Vagina (tissue), 1 donor: ENCODE measurements around the genes DLST and TMED10.

DNA sequence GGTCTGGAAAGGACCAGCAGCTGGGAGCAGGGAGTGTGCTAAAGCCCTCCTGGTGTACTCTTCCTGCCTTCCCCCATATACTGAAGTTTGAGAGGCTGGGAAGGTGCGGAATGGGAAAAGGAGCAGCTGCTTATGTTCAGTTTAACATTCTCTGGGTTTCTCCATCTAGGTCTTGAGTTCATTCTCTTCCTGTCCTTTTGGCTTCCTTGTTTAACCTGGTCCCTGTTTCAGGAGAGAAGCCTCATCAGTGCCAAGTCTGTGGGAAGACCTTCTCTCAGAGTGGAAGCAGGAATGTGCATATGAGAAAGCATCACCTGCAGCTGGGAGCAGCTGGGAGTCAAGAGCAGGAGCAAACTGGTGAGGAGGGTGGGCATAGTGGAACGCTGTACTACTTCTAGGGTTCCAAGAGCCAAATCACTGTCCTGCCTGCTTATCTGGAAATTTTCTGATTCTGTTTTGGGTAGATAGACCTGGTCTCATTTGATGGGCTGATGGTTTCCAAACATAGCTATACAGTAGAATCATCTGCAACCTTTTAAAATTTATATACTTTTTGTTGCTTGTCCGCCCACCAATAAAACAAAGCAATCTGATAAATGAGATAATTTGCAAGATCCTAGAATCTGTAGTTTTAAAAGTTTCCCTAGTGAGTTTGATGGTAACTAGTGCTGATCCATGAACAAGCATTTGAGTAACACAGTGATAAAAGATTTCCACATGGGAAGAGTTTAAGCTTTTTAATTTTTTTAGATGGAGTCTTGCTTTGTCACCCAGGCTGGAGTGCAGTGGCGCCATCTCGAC lies 28.9 kb downstream of the FAM161B start:
- PRO-cap, result no peak
- RAMPAGE, long total RNA, result no peak

DNA sequence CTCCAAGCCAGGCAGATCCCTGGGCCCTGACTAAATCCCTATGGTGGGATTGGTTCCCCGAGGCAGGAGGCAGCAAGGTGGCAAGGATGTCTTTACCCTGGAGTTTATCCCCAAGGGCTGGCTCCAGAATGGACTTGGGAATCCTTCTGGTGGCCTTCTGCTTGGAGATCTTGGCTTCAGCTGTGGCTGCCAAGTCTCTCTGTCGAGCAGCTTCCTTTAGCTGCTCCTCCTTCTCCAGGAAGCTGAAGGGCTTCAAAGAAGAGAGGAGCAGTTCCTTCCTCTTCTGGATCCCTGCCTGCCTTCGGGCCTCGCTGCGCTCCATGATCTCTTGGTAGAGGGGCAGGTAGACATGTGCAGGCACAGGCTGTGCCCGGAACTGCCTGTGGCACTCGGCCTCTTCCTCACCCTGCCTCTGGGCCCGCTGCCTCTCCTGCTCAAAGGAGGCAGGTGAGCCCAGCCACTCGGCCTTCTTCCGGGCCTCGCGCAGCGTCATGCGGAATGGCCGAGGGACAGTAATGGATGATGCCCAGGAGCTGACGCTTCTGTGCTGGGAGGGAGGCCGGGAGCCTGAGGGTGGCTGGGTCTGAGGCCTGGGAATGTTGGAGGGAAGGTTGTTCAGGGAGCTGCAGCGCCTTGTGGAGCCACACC lies 5.5 kb downstream of the FAM161B start:
- PRO-cap, result no peak
- RAMPAGE, long total RNA, result no peak

DNA sequence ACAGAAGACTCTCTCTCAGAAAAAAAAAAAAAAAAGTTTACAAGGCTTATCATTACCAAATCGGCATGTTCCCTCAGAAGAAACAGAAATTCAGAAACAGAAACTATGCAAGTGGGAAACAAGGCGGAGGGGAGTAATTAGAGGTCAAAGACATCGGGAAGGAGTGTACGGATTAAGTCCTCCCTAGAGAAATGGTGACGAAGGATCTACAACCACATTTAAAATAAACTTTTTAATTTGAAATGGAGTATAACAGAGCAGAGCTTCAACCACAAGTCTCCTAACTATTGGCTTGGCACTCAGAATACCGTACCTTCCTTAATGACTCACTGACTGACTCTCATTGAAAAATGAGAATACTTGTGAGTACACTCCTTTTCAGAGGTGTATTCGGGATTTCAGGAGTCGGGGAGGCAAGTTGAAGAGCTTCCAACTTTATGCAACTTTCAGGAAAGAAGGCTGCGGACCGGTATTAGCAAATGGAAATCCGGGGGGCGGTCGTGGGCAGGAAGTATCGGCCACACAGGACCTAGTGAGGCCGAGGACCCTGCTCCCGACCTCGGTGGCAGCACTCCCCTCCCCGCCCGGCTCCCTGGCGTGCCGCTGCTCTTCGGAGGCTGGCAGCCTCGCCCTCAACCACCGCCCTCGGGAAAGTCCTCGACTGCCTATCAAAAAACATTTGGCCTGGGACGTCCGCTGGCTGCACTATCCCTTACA lies 769 bp downstream of the ENTPD5 start:
- PRO-cap, result unidirectional peak, plus-strand start at position 235 of the sequence; unidirectional peak, plus-strand start at position 343 of the sequence; unidirectional peak, plus-strand start at position 478 of the sequence; unidirectional peak, plus-strand start at position 532 of the sequence
- RAMPAGE, long total RNA, result no peak

GRCh38 chr14:74398694-74398900 lies 27.4 kb downstream of the SYNDIG1L start:
- PRO-cap, result unidirectional peak, minus-strand start at chr14:74398786
- RAMPAGE, long total RNA, result no peak

DNA sequence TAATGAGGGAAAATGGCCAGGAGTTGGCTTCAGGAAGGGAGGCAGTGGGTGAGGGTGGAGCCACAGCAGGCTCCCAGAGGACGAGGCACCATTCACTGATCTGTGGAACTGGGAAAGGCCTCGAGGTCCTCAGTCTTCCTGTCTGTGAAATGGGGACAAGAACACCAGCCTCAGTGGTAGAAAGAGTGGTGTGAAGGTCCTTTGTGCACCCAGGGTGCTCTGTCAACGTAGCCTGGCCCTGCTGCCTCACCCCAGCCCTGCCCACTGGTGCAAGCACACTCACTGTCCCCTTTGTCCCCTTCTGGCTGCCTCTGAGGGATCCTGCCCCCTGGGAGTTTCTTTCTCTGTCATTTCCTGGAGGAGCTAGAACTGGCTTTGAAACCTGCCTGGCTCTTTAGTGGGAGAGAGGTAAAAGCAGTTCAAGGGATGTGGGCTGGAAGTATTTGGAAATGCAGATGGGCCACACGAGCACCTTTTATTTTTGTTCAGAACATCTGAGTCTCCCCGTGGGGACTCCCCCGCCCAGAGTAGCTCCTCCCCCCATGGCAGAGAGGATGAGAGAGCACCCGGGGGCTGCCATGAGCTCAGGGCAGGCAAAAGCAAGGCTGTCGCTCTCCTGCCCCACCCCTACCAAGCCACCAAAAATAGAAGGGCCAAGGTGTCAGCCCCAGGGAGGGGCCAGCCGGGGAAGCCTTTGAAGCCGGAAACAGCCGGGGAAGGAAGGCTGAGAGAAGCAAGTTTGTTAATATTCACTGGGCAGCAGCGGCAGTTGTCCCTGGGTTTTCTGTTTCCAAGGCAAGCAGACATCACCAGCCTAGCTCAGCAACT lies 24.8 kb downstream of the SYNDIG1L start:
- PRO-cap, result no peak
- RAMPAGE, long total RNA, result no peak

DNA sequence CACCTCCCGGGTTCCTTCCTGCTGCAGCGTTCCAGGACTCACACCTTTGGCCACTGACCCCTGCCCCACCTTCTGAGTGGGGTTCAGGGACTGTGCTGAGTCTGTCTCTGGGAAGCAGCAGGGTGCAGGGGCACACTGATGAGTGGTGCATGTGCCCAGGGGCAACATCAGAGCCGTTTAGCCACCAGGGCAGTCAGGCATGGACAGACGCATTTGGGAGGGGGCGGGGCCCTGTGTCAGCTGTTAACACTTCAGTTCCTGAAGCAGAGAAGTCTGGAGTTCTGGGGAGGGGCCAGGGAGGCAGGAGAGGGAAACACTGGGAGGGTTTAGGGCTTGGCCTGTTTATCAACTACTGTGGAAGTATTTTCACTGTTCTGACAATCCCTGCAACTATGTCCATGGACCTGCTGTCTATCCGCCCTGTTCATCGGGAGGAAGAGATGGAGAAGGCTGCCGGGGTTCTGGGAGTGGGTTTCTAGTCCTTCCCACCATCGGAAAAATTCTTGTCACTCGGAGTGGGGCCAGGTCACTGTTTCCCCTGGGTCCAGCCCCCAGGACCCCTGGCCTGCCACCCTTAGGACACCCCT lies 24.0 kb downstream of the SYNDIG1L start:
- PRO-cap, result no peak
- RAMPAGE, long total RNA, result no peak

- PRO-cap, result bidirectional peak, plus-strand start at chr14:74595256, minus-strand start at chr14:74595116
- RAMPAGE, long total RNA, result no peak
Observed at GRCh38 chr14:74594713-74595618, 17.1 kb downstream of the LTBP2 start.

- PRO-cap, result bidirectional peak, plus-strand start at chr14:74612774, minus-strand start at chr14:74612676
- RAMPAGE, long total RNA, result no peak
Observed at GRCh38 chr14:74612745-74613069, 670 bp upstream of the LTBP2 start.

GRCh38 chr14:74843677-74843896 lies 32.4 kb downstream of the PROX2 start:
- PRO-cap, result no peak
- RAMPAGE, long total RNA, result no peak

DNA sequence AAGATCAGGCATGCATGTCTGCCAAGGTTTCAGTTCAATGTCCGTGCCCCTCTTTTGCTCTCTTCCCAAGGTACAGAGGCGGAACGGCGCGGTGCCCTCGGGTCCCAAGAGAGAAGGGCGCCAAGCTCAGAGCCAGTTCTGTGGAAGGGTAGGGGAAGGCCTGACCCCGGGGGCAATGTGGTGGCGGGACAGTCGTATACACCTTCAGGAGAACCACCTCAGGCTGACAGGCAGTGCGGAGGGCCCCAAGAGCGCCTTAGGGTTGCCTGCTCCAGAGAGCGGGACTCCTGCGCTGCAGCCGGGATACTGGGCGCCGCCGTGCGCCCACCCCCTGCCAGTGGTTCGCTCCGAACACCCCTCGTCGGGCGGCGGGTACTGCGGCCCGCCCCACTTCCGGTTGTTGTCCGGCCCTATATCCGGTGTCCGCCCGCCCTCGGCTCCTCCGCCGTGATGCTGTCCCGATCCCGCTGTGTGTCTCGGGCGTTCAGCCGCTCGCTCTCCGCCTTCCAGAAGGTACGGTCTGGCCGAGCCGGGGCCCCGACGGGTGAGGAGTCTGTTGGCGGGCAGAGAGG lies at the start of gene DLST:
Gene DLST (plus strand): TSS at position 413 of the 572 bp plus-strand sequence.
- PRO-cap, result bidirectional peak, plus-strand start at position 422 of the sequence, minus-strand start at position 333 of the sequence
- RAMPAGE, long total RNA, result start-site peak on the plus strand centred at position 441 of the sequence, 10 bp wide, 96 reads

DNA sequence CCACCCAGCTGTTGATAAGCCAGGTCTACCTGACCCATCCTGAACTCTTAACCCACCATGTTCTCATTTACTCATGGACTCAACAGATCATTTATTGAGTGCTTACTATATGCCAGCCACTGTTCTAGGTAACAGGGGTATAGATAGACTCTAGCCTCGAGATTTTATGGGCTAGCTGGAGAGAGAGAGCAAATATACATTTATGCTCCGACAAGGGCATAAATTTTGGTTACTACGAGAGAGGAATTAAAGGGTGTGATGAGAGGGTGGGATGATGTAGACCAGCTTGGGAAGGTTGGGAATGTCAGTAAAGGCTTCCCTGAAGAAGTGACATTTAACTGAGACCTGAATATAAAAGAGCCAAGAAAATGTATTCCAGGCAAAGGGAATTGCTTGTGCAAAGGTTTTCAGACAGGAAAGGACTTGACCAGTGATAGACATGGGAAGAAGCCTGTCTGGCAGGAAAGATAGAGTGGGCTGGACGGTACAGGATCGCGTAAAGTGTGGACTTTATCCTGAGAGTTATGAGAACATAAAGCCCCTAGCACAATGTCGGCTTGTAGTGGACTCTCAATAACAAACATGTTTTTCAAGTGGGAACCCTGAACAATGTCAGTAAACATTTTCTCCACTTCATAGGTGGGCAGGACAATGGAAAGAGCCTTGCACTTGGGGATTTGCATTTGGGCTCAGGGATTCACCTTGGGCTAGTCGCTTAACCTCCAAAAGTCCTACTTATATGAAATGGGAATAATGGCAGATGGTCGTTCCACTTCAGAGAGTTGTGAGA lies 2.2 kb downstream of the DLST start:
- PRO-cap, result no peak
- RAMPAGE, long total RNA, result start-site peak on the plus strand centred at position 195 of the sequence, 98 bp wide, 7 reads; start-site peak on the plus strand centred at position 659 of the sequence, 209 bp wide, 11 reads

GRCh38 chr14:74948155-74948971 lies 7.0 kb downstream of the PGF start:
- PRO-cap, result no peak
- RAMPAGE, long total RNA, result no peak

- PRO-cap, result no peak
- RAMPAGE, long total RNA, result no peak
Observed at GRCh38 chr14:75126435-75126874, 393 bp downstream of the NEK9 start.

GRCh38 chr14:75165610-75166553 lies 10.5 kb downstream of the TMED10 start:
- PRO-cap, result no peak
- RAMPAGE, long total RNA, result no peak

- PRO-cap, result bidirectional peak, plus-strand start at chr14:75176225, minus-strand start at chr14:75176144; unidirectional peak, minus-strand start at chr14:75176347; unidirectional peak, minus-strand start at chr14:75176627
- RAMPAGE, long total RNA, result start-site peak on the minus strand at chr14:75176387-75176618, 2,126 reads
Observed at GRCh38 chr14:75175844-75176742, at the start of gene TMED10. TMED10 (minus strand) TSS chr14:75176612.

DNA sequence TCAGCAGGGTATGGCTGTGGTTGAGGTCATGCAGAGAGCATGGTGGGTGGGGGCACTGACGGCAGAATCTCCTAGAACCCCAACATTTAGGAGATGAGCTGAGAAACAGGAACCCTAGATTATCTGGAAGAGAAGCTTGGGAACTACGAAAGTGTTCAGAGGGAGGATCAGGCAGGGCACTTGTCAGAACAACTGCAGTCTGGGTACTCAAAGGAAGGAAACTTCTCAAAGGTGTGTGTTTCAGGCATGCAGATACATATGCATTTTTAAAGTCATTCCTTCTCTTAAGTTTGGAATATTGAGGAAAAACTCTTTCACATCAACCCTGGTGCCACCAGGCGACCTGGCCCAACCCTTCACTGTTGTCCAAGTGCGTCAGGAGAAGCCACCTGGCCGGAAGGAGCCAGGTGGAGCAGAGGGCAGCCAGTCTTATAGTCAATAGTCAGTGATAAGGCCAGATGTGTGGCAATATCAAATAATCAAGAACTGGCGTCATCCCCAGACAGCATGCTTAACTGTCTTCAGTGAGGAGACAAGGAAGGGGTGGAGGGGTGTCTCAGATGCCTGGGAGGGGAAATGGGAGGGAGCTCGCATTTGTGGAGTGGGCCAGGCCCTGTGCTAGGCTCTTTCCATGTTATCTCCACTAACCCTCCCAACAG lies 49.2 kb upstream of the FOS start:
- PRO-cap, result no peak
- RAMPAGE, long total RNA, result no peak

DNA sequence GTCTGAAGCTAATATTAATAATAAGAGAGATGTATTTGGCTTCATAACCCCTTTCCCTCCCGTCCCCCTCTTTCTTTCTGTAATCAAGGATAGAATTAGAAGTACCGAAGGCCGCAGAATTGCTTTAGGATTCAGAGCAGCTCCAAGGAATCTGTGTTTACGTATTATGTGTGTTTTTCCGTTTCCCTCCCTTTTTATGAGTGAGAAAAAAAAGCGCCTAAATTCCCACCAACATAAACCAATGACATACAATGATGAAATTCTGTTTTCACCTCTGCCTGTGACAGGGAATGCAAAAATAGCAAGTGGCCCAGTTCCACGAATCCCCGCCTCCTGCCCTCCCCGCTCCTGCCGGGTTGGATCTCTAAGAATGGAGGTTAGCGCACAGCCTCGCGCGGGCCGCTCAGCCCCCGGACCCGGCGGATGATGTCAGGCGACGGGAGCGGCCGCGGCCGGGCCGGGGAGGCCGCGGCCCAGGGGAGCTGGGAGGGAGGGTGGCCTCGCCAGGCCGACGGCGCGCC lies 1.9 kb upstream of the FOS start:
- PRO-cap, result bidirectional peak, plus-strand start at position 367 of the sequence, minus-strand start at position 365 of the sequence; bidirectional peak, plus-strand start outside the sequence, minus-strand start at position 425 of the sequence
- RAMPAGE, long total RNA, result no peak

- PRO-cap, result no peak
- RAMPAGE, long total RNA, result no peak
Observed at GRCh38 chr14:75452755-75453769, 25.2 kb downstream of the JDP2 start.

- PRO-cap, result no peak
- RAMPAGE, long total RNA, result no peak
Observed at GRCh38 chr14:75470263-75470876, 42.5 kb downstream of the JDP2 start.

DNA sequence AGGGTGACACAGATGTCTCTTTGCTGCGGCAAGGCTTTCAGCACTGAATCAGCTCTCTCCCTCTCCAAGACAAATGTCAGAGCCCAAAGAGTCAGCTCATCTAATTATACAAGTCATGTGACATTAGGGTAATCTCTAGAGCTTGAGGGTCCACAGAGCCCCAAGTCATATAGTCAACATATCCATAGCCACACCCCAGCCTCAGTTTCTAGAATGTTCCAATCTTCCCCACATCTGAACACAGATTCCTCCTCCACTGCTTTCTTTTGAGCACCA lies 5.2 kb downstream of the BATF start:
- PRO-cap, result no peak
- RAMPAGE, long total RNA, result no peak